Mesenchymal stem cell of adipose (primary cell): ENCODE measurements around the genes HSF2, PKIB, TRDN, TPD52L1 and HEY2.

GRCh38 chr6:120005428-120005798, 655.9 kb upstream of the MAN1A1 start:
- CAGE, long polyA plus RNA = no peak

DNA sequence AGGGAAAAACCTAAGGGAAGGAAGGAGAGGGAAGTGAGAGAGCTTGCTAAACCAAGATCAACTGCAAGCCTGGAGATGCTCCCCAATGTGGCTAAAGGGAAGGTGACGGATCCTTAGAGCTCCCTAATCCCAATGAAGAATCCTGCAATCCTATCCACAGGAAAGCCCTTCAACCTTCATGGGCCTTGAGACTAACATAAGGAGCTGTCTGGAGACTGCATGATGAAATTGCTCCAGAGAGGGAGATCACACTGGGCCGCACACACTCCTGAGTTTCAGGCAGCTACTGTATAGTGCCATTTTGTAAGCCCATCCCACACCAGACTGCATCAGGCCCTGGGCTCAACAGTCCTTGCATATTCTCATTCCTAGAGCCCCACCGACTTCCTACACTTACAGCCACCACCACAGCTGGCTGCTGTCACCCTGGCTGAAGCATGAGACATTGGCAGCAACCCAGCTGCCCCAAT, 877.2 kb upstream of the MAN1A1 start:
- CAGE, long polyA plus RNA = no peak

DNA sequence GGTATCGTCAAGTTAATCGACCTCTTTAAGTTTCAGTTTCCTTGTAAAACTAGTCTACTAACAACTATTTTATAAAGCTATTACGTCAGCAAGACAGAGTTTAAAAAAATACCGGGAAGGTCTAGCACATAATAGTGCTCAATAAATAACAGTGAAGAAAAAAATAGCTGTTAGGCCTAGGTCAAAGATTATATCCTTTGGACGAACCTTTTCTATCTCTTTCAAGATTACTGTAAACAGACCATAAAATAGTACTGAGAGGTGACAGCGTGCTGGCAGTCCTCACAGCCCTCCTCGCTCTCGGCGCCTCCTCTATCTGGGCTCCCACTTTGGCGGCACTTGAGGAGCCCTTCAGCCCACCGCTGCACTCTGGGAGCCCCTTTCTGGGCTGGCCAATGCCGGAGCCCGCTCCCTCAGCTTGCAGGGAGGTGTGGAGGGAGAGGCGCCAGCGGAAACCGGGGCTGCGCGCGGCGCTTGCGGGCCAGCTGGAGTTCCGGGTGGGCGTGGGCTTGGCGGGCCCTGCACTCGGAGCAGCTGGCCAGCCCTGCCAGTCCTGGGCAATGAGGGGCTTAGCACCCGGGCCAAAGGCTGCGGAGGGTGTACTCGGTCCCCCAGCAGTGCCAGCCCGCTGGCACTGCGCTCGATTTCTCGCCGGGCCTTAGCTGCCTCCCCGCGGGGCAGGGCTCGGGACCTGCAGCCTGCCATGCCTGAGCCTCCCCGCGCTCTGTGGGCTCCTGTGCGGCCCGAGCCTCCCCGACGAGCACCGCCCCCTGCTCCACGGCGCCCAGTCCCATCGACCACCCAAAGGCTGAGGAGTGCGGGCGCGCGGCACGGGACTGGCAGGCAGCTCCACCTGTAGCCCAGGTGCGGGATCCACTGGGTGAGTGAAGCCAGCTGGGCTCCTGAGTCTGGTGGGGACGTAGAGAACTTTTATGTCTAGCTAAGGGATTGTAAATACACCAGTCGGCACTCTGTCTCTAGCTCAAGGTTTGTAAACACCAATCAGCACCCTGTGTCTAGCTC, 119.0 kb upstream of the HSF2 start:
- CAGE, long polyA plus RNA = no peak

DNA sequence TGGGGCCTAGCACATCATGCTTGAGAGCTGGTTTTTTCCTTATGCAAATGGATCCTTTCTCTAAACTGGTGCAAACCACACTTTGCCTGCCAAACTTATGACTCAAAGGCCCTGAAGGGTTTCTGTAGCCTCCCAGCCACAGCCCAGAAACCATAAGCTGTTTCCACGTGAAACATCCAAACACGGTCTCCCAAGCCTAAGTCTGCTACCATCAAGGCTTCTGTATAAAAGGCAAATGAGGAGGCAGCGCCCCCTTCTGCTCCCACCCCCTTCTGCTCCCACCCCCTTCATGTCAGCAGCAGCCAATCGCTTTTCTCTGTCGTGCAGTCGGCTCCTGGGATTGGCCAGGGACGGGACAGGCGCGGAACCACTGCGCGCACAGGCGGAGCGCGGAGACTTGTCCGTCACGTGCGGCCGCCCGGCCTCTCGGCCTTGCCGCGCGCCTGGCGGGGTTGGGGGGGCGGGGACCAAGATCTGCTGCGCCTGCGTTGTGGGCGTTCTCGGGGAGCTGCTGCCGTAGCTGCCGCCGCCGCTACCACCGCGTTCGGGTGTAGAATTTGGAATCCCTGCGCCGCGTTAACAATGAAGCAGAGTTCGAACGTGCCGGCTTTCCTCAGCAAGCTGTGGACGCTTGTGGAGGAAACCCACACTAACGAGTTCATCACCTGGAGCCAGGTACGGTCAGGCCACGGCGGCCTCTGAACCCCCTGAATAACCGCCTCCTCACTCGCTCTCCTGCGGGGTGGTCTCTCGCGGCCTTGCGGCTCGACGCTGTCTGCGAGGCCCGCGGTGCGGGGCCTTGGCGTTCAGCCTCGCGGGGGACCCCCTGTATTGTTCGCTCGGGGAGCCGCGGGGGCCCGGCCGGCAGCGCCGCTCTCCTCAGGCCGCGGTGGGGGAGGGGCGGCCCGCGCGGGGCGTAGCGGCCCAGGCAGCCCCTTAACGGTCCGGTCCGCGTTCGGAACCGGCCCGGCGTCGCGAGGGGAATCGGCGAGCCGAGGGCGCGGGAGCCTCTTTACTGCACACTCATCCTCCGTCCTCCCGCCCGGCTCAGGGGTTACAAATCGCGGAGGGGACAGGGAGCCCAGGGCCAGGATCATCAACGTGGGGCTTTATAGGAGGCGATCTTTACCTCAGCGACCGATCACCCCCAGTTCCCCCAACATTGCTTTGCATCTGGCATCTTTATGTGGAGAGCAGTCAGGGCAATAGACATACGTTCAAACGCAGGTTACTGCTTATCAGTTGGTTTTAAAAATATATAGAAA, at the start of gene HSF2:
Gene HSF2, plus strand, starts transcription at position 497 of the 1,265 bp plus-strand sequence.
- CAGE, long polyA plus RNA = no peak

- CAGE, long polyA plus RNA = no peak
These were observed 27.5 kb downstream of the SERINC1 start for GRCh38 chr6:122444014-122444677.

DNA sequence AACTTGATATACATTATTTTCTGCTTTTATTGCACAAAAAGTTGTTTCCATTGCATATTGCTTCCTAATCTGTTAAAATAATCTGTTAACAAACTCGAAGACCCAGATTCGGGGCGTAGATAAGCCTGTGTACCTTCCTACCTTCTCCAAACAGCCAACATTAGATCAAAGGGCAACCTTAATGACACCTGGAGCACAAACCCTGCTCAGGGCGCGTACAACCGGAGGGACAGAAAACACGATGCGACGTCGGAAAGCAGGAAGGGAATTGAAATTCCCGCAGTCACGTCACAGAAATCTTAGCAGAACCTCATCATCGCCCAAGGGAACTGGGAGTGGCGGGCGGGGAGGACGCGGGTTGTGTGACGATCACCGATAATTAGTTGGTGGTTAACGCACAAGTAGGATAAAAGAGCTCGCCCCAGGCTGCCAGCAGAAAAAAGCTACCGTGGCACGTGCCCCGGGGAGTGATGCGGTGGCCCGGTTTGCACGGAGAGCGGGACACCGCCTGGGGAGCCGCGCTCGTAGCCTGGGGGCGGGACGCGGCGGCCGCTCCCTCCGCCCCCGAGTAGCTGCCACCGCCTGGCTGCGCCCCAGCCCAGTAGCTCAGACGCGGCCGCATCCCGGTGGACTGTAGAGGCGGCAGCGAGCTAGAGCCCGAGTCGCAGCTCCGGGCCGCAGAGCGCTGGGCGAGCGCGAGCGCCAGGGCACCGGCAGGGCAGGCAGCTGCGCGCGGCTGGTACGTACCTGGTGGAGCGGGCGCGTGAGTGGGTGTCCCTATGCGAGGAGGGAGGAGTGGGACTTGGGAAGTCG, at the start of gene PKIB:
Gene PKIB, plus strand, starts transcription at position 609 of the 813 bp plus-strand sequence.
- CAGE, long polyA plus RNA = no peak

GRCh38 chr6:122780136-122780572, 638 bp downstream of the FABP7 start:
- CAGE, long polyA plus RNA = no peak

- CAGE, long polyA plus RNA = no peak
These were observed 503 bp downstream of the SMPDL3A start for GRCh38 chr6:122789434-122790087.

- CAGE, long polyA plus RNA = no peak
These were observed at the start of gene TRDN for GRCh38 chr6:123636739-123637327. TSS of gene TRDN (minus strand) at chr6:123636950.

- CAGE, long polyA plus RNA = no peak
These were observed 83.8 kb downstream of the RNF217 start for GRCh38 chr6:125045763-125046811.

GRCh38 chr6:125153540-125154125, at the start of gene TPD52L1:
TSS of gene TPD52L1 (plus strand) at chr6:125153773.
- CAGE, long polyA plus RNA = no peak

DNA sequence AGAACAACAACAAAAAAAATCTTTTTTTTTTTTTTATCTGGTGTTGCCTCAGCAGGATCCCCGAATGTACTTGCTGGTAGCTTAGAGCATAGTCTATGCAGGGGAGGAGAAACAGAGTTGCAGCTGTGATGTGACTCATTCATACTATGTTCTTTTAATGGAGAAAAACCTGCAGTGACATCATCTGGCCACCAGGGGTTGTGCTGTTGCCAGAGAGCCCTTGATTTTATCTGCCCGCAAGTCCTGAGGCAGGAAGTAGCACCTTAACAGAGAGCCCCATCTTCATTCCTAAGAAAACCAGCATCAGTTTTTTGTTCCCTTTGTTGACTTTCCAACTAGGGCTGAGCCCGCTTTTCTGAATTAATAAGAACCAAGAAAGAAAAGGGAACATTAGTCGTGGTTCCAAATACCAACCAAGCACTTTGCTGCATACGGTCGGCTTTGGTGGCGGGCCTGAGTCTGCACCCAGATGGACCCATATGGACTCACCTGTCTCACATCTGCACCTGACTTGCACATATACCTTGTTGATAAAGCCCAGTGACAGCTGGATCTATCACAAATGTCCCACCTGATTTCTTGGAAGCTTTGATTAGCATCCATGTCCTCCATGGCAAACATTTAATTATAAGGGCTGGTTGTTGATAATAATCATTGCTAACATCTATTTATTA, 38.9 kb downstream of the TPD52L1 start:
- CAGE, long polyA plus RNA = no peak

GRCh38 chr6:125205968-125206402, 52.4 kb downstream of the TPD52L1 start:
- CAGE, long polyA plus RNA = no peak

GRCh38 chr6:125344385-125344692, 42.6 kb upstream of the HDDC2 start:
- CAGE, long polyA plus RNA = no peak

GRCh38 chr6:125534255-125534976, 215.0 kb upstream of the HEY2 start:
- CAGE, long polyA plus RNA = no peak

- CAGE, long polyA plus RNA = no peak
These were observed 137.8 kb upstream of the HEY2 start for GRCh38 chr6:125611527-125612130.

DNA sequence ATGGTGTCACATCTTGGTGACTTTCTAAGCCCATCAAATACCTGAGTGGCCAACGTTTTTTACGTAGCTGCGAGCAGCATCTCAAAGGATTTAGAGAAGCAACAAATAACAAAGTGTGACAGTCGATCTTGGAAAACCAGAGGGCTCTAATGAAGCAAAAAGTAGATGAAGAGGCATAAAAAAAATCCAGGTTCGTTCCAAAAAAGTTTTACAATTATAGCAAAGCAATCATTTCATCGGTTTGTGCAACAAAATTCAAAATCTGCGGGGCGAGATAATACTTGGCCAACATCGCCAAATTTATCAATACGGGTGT, 3.3 kb upstream of the HEY2 start:
- CAGE, long polyA plus RNA = no peak

GRCh38 chr6:125749579-125750272, at the start of gene HEY2:
TSS of gene HEY2 (plus strand) at chr6:125749632.
- CAGE, long polyA plus RNA = no peak

GRCh38 chr6:125942778-125943542, 13.6 kb upstream of the HINT3 start:
- CAGE, long polyA plus RNA = no peak

DNA sequence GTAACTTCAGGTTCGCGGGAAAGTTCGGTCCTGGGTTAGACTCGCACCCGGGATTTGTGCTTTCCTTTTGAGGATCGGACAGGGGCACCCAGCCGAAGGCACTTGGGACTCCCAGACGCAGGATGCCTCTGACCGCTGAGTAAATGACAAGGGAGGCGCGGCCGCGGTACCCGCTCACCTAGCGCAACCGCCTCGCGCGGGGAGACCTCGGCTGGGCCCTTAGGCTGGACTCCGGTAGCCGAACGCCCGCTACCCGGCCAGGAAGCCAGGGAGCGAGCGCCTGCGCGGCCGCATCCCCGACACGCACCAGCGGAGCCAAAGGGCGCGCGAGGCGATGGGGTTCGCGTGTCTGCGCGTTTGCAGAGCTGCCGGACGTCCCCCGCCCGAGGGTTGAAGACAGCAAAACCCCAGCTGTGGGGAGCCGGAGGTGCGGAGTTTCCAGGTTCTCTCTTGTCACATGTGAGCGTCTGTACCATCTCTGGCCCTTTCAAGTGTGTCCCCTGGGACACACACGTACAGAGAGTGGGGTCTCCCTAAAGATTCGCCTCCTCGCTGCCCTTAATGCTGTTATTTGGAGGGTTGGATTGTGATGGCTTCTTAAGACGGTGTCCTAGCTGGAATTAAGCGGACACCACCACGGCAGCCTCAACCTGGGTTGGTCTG, 1.2 kb downstream of the RSPO3 start:
- CAGE, long polyA plus RNA = no peak